Mononuclear cell (primary cell): Measurements from ENCODE around the genes MARCHF6 and ANKRD33B.

GRCh38 chr5:6261828-6262027 is 116.6 kb downstream of the MED10 start:
- RRBS = no CpG with 5 or more reads among the region's 1 CpG

DNA sequence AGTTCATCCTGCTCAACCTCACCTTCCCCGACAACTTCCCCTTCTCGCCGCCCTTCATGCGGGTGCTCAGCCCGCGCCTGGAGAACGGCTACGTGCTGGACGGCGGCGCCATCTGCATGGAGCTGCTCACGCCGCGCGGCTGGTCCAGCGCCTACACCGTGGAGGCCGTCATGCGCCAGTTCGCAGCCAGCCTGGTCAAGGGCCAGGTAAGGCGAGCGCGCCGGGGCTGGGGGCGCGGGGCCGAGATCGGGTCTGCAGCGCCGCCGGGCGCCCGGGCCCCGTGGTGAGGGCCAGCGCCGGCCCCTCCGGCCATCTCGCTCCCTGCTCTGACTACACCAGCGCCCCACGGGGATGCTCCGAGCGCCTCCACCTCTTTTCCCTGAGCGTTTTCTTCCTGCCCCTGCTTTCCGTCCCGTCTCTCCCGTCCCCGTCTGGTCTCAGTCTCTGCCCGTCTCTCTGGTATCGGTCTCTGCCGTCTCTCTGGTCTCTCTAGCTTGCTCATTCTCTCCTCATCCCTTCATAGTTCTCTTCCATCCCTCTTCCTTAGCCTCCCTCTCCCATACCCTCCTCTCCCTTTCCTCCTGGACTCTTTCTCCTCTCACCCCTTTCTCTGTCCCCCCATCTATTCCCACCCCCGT is 502 bp downstream of the UBE2QL1 start:
- RRBS = 5% methylated on average over 8 of the region's 51 CpGs

- RRBS = no CpG with 5 or more reads among the region's 8 CpGs
Measured at GRCh38 chr5:6483841-6484254, 35.2 kb downstream of the UBE2QL1 start.

DNA sequence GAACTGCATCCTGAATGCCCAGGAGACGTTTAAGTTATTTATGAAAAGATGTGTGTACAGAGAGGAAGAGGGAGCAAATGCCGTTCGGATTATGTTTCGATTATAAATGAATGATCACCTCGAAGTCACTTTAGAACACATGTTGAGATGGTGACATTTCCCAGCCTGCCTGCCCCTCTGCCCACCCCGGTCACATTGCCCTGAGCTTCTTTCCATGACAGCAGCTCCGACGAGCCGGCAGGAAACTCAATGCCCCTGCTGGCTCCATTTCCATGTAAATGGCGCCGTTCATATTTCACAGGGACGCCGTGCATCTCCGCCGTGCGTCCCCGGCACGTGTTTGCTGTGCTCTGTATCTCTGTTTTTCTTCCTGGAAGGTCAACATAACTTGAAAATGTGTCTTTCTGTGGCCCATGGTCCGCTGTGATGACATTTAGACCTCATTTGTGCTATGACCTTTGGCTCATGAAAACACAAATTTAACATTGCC is 42.8 kb downstream of the UBE2QL1 start:
- RRBS = 89% methylated on average over 9 of the region's 19 CpGs

DNA sequence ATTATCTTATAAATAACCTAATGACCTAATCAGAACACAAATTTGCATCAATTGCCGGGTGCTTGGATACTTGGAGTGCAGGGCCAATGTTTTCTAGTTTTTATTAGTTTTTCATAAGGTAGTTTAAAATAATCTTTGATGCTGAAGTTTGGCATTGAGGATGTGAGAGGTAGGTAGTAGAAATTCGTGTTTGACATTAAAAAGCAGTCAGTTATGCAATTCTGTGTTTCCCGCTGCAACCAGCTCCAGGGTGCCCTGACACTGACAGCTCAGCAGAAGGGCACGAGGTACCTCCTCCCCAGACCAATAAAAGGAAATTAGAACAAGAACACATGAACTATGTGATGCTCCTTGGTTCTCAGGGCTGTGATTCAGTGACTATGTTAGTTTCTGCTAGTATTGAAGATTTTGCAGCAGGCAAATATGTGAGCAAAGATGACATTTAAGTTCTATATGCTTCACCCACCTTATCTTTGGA is 40.3 kb downstream of the NSUN2 start:
- RRBS = no CpG with 5 or more reads among the region's 4 CpGs

DNA sequence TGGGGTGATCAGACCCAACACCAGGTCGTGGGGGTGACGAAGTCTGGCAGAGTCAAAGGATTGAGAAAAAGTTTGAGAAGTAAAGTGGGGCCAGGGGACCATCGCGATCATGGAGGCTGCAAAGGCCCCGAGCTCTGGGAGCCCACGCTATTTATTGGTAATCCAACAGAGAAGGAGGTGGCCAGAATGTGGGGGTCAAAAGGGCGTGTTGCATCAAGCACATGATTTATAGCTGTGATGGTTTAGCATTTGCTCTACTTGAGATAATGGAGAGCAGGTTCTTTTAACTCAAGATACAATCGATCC is 39.7 kb downstream of the NSUN2 start:
- RRBS = no CpG with 5 or more reads among the region's 8 CpGs

GRCh38 chr5:6633975-6634642 is 869 bp downstream of the SRD5A1 start:
- RRBS = 5% methylated on average over 5 of the region's 23 CpGs

DNA sequence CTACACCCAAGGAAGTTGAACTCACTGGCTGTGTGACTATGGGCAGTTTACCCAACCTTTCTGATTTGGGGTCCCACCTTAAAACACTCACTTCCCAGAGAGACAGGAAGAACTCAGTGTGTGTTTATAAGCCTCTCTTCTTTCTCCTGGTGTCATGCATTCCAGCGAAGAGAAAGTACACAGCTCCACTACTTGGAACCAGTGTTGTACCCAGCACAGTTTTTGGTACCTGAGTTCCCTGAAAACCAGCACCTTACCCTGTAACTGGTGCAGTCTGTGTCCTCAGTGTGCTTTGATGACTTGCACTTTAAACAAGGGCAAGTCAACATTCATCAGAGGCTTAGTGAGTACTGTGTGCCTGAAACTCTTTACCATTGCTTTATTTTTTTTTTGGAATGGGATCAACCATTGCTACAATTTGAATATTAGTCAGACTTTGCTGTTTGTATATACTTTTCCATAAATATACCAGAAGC is 1.7 kb downstream of the SRD5A1 start:
- RRBS = no CpG with 5 or more reads among the region's 1 CpG

DNA sequence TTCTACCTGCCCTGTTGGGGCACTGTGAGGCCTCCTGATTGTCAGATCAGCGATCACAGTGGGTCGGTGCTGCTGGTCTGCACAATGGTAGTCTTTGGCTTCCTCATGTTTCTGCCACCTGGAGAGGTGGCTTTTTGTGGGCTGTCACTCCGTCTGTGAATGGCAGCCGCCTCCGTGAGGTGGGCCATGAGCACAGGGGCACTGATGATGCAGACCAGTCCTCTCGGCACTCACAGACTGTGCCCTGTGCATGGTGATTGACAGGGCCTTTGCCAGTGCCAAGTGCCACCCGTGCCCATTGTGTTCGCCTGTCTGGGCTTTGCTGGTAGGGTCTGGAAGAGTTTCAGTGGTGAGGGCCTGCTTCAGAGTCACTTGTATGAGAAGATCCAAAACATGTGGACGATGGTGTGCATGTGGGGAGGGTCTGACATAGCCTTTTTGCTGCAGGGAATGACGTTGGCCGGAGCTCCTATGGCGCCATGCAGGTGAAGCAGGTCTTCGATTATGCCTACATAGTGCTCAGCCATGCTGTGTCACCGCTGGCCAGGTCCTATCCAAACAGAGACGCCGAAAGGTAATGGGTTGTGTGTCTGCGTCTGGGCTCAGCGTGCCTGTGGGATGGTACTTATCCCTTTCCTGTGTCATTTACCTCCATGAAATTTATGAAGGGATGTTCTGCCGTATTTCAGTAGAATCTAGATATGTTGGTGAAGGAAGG is 34.9 kb downstream of the TENT4A start:
- RRBS = no CpG with 5 or more reads among the region's 19 CpGs

- RRBS = no CpG with 5 or more reads among the region's 11 CpGs
Measured at GRCh38 chr5:6757077-6757862, 44.0 kb downstream of the TENT4A start.

- RRBS = 8% methylated on average over 17 of the region's 45 CpGs
Measured at GRCh38 chr5:7394797-7395381, 1.0 kb upstream of the ADCY2 start.

DNA sequence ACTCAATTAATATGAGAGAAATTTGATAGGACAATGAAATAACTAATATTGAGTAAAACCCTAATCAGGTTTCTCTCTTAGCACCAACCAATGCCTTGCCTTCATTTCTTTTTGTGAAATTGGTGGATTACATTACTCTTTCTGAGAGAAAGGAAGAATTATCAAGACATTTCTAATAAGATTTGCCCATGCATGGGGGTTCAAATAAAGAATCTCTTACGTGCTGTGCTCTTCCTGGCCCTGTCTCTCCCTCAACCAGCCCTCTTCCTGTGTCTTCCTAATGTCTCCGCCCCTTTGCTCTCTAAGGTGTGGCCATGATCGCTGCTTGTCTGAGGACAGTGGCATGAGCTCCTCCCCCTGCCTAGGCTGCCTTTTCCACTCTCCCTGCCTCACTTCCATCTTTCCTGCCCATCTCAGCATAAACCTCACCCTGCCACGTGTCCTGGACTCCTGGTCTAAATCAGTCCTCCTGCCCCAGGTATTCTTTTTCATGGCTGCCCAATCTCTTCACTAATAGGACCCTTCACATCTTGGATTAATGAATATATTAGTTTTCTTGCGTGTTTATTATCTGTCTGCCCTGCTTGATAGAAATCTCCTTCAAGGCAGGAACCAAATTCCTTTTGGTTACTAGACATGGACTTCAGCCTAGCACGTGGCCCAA is 122.2 kb downstream of the MTRR start:
- RRBS = no CpG with 5 or more reads among the region's 6 CpGs

DNA sequence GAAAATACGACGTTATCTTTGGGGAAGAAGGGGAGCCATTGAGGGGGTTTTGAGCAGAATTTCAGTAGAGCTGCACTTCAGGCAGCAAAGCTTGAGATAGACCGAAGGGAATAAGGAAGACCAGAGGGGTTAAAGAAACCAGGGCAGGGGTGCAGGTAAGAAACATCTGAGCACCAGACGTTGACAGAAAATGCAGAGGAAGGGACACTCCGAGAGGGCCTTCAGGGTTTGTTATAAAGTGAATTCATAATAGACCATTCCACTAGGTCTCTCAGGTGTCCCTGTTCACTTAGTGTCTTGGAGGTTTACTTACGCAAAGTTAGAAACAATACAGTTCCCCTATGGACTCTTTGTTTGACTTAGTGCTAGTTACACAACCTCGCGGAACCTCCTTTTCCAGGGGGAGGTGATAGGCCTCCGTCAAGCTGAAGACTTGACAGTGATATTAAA is 1.2 kb downstream of the CCT5 start:
- RRBS = no CpG with 5 or more reads among the region's 9 CpGs

DNA sequence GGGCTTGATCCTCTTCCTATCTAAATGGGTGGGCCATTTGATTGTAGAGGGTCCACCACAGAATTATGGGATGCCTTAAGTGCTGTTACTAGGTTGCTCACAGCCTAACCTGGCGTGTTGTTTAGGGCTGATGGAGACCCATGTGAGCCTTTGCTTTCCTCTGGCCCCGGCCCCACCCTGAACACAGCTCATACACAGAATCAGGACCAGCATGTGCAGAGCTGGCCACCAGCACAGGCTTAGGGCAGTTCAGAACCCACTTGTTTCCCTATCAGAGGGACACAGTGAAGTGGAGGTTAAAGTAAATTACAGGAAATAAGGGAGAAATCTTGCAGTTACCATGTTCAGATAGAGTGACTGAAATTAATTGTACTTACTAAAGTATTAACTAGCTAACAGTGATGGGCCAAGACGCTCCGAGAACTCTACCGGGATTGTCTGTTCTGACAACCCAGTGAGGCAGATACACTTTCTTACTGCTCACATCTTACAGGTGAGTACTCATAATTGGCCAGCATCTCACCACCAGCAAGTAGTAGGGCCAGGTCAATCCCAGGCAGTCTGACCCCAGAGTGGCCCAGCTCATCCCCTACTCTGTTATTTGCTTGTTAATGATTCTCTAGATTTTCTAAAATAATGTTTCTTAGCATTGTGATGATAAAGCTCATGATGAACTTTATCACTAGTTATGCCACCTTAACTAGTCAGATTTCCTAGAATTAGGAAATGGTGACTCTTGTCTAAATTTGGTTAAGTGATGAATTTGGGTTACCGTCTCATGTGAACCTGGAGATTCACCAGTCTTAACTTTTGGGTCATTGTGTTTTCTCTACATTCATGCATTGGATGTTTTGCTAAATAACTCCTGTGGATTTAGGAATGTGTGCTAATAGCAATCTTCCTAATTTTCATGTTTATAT is 15.4 kb downstream of the CCT5 start:
- RRBS = no CpG with 5 or more reads among the region's 6 CpGs

- RRBS = under 1% methylated on average over 47 of the region's 112 CpGs
Measured at GRCh38 chr5:10353530-10354583, at the start of gene MARCHF6. TSS of gene MARCHF6 (plus strand) at chr5:10353695.

GRCh38 chr5:10377889-10378609 is 24.6 kb downstream of the MARCHF6 start:
- RRBS = no CpG with 5 or more reads among the region's 2 CpGs

DNA sequence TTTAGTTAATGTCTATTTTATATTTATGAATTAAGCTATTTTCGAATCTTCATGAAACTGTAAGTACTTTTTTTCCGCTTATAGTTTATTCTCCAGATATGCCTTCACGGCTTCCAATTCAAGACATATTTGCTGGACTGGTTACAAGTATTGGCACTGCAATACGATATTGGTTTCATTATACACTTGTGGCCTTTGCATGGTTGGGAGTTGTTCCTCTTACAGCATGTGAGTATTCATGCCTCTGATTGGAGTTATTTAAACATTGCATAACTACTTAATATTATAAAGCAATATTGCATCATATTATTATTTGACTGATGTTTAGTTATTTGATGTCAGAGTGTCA is 28.2 kb downstream of the MARCHF6 start:
- RRBS = no CpG with 5 or more reads among the region's 4 CpGs

DNA sequence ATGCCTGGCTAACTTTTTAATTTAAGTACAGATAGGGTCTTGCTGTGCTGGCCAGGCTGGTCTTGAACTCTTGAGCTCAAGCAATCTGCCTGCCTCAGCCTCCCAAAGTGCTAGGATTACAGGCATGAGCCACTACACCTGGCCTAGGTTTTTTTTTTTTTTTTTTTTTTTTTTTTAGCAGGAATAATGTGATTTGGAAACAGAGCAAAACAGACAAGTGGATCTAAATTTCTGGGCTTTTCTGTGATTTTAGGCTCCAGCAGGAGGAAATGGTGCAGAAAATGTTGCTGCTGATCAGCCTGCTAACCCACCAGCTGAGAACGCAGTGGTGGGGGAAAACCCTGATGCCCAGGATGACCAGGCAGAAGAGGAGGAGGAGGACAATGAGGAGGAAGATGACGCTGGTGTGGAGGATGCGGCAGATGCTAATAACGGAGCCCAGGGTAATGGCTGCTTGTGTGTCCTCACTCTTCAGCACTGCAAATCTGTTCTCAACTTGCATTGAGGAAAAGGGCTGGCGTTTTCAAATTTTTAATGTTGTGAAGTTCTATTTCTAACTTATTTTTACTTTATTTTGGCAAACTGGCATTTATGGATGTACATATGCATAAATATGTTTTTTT is 37.9 kb downstream of the MARCHF6 start:
- RRBS = no CpG with 5 or more reads among the region's 5 CpGs

- RRBS = 2% methylated on average over 50 of the region's 102 CpGs
Measured at GRCh38 chr5:10563655-10564470, at the start of gene ANKRD33B. TSS of gene ANKRD33B (plus strand) at chr5:10564070.

- RRBS = 1% methylated on average over 9 of the region's 25 CpGs
Measured at GRCh38 chr5:10565296-10565656, 1.4 kb downstream of the ANKRD33B start.